GM19240 (cell line): ENCODE measurements around a stretch of chr9.

- RRBS = no CpG with 5 or more reads among the region's 3 CpGs
Measured at GRCh38 chr9:117718139-117718731, 14.0 kb downstream of the TLR4 start.

DNA sequence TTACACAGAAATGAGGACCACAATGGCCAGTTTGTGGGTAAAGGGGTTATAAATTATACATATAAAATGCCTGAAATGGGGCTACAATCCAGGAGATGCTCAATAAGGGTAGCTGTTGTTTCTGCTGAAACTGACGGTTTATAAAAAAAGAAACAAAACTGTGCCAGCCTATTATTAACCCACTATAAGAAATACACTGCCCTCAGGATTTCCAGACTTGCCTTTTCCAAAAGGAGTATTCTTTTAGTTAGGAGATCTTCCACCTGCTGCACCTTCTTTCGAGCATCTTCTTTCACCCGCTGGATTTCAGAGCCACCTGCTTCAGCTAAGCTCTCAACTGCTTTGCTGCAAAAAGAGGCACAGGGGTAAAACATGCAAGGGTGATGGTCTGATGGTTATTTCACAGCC, 41.1 kb downstream of the CDK5RAP2 start:
- RRBS = no CpG with 5 or more reads among the region's 3 CpGs

GRCh38 chr9:120605031-120605591, 25.1 kb upstream of the CDK5RAP2 start:
- RRBS = no CpG with 5 or more reads among the region's 8 CpGs

DNA sequence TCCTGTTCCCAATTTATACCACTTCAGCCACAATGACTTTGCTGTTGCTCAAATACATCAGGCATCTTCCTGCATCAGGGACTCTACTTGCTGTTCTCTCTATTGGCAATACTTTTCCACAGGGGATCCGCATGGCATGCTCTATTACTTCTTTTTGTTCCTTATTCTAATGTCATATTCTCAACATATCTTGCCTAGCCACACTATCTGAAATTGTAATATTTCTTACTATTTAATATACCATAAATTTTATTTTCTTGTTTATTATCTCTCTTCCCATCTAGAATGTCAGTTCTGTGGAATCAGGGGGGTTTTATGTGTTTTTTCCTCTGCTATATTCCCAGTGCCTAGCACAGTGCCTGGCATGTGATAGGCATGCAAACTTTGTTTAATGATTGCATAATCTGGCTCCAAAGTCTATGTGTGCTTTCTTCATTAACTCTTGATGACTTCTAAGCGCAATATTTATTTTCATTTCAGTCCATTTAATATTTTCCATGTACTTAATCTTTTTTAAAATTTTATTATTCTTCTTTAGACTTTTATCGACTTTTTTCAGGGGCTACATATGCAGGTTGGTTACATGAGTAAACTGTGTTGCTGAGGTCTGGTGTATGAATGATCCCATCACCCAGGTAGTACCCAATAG, 60.3 kb upstream of the CDK5RAP2 start:
- RRBS = no CpG with 5 or more reads among the region's 3 CpGs

- RRBS = no CpG with 5 or more reads among the region's 5 CpGs
Measured at GRCh38 chr9:120778560-120779183, 14.5 kb downstream of the FBXW2 start.

- RRBS = no CpG with 5 or more reads among the region's 2 CpGs
Measured at GRCh38 chr9:120874797-120875408, 2.1 kb downstream of the PHF19 start.

- RRBS = 89% methylated on average over 2 of the region's 13 CpGs
Measured at GRCh38 chr9:120891269-120892018, 14.5 kb upstream of the PHF19 start.

DNA sequence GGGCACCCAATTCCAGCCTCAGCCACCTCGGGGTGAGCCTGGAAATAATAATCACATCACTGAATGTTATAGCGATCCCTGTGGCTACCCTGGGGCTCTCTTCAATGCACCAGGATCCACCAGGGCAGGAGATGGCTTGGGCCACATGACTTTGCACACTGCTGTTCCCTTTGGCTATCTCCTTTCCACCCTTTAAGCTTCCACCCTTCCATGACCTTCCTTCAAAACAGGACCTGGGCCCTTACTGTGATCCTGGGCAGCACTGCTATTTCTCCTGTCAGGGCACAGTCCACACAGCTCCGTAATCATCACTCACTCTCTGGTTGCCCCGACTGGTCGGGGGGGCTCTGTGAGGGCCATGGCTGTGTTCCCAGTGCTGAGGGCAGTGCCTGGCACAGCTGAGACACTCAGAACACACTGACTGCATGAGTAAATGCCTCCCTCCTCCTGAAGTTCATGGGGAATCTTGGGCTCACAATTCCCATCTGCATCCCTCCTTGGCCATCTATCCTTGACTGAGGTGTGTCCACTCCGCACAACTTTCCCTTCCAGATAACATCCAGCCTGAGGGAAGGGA, 12.2 kb downstream of the TRAF1 start:
- RRBS = no CpG with 5 or more reads among the region's 6 CpGs

DNA sequence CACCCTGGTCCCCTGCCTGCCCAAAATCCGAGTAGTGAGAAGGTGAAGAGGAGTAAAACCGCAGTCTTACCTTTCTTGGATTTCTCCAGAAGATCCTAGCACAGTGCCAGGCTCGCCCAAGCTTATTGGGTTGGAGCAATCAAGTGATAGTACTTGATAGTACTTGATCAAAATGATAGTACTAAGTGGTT, 2.8 kb upstream of the TRAF1 start:
- RRBS = no CpG with 5 or more reads among the region's 3 CpGs

GRCh38 chr9:121154727-121155244, 46.9 kb downstream of the RAB14 start:
- RRBS = no CpG with 5 or more reads among the region's 7 CpGs

DNA sequence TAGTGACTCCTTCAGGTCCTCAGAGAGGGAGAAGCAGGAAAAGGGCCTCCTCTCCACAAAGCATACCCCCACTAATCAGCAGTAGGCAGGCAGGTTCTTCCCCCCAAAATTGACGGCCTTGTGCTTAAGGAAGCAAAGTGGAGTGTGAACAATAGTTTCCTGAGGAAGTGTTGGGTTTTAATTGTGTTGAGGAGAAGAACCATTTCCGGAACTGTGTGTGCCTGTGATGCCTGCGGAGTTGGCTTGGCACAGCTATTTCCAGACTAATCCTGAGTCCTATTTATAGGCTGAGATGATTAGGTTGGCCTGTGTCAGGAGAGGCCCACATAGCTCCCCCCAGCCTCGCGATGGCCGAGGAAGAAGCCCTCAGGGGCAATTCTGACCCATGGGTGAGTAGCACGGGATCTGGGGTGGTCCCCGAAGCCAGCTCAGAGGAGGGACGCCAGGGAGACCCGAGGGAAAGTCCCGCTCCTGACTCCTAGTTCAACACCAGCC, 17.9 kb downstream of the GSN start:
- RRBS = no CpG with 5 or more reads among the region's 11 CpGs

GRCh38 chr9:121294233-121294877, 26.4 kb downstream of the GSN start:
- RRBS = no CpG with 5 or more reads among the region's 5 CpGs

GRCh38 chr9:121318591-121318845, 50.6 kb downstream of the GSN start:
- RRBS = no CpG with 5 or more reads among the region's 10 CpGs

DNA sequence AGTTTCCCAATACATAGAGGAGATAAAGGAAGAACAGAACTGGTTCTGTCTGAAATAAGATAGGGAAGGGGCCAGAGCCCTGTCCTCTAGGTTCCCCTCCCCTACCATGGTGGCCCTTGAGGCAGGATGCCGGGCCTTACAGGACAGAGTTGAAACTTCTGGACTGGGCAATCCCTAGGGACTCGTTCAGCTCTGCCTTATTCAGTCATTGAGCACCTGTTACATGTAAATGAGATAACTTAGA, 1.6 kb downstream of the GGTA1 start:
- RRBS = no CpG with 5 or more reads among the region's 2 CpGs

GRCh38 chr9:121607611-121608645, 43.5 kb upstream of the DAB2IP start:
- RRBS = 42% methylated on average over 2 of the region's 17 CpGs

- RRBS = no CpG with 5 or more reads among the region's 5 CpGs
Measured at GRCh38 chr9:121609746-121610400, 41.6 kb upstream of the DAB2IP start.

GRCh38 chr9:121652133-121653182, 1.0 kb downstream of the DAB2IP start:
- RRBS = no CpG with 5 or more reads among the region's 27 CpGs

DNA sequence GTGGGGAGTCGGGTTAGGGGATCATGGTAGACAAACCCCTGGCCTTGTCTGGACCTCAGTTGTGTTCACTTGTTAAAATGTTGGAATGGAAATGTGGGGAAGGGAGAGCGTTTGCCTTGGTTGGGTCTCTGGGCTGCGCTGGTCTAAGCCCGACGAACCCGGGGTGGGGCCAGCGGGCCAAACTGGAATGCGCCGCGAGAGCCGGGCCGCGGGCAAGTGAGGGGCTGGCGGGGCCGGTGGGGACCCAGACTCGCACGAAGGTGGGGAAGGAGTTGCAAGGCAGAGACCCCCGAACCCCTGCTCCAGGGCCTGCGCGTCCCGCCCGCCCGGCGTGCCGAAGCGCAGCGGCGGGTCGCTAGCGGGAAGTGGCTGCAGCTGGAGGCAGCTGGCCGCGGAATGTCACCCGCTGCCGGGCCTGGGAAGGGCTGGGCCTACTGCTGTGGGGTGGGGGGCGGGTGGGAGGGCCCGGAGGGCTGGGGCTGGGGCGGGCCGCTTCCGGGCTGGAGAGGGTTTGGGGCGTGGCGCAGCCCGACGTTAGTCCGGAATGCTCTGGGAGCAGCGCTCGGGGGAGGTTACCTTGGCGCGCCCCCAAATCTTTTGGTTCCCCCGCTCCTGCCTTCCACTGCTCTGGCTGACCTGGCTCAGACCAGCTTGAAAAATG, 84.8 kb downstream of the DAB2IP start:
- RRBS = 9% methylated on average over 33 of the region's 49 CpGs

- RRBS = no CpG with 5 or more reads among the region's 5 CpGs
Measured at GRCh38 chr9:121738148-121738701, 86.8 kb downstream of the DAB2IP start.

- RRBS = 78% methylated on average over 14 of the region's 59 CpGs
Measured at GRCh38 chr9:121772569-121773725, 121.5 kb downstream of the DAB2IP start.